Progenitor cell of endocrine pancreas (in vitro differentiated cells): ENCODE measurements around a stretch of chr3.

DNA sequence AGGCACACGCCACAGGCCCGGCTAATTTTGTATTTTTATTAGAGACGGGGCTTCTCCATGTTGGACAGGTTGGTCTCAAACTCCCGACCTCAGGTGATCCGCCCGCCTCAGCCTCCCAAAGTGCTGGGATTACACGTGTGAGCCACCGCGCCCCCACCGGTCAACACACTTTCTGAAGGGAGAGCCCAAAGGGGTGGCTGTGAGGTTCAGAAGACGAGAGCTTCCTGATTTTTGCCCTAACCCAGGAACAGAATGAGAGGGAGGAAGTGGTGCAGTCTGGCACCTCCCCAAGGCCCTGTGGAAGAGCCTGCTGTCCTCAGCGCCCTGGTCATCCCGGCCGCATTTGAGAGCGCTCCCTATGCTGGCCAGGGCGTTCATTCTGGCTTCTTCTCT is 13.1 kb downstream of the BDH1 start:
- PRO-cap = no peak

GRCh38 chr3:197572884-197573753 is 17.4 kb upstream of the BDH1 start:
- PRO-cap = no peak

GRCh38 chr3:197593722-197594023 is 37.9 kb upstream of the BDH1 start:
- PRO-cap = no peak

DNA sequence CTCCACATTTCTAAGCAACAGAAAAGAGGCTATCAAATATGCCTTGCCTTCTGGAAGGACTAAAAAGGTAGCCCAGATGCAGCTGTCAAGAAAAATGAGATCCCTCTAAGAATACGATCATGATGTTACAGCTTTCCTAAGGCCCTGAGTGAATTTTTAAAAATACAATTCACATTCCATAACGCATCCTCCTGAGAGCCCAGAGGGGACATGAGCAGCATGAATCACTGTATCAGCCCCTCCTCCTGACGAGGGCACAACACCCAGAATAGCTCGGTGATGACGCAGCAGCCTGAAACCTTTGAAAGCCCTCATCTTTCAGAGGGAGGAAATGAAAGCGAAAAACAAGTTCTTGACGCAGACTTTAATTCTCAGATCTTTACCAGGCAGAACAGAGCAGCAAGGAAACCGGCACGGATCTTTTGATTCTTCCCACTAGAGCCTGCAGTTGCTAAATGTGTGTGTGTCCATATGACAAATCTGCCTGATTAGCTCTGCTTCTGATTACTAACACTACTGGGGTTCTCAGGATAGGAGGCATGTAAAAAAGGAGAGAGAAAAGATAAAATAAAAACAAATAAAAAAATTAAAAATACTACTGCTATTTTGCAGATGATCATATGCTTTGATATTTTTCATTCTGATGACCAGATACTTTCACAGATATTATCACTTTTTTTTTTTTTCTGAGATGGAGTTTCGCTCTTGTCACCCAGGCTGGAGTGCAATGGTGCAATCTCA is 24.3 kb downstream of the RUBCN start:
- PRO-cap = unidirectional peak, plus-strand start at position 389 of the sequence

DNA sequence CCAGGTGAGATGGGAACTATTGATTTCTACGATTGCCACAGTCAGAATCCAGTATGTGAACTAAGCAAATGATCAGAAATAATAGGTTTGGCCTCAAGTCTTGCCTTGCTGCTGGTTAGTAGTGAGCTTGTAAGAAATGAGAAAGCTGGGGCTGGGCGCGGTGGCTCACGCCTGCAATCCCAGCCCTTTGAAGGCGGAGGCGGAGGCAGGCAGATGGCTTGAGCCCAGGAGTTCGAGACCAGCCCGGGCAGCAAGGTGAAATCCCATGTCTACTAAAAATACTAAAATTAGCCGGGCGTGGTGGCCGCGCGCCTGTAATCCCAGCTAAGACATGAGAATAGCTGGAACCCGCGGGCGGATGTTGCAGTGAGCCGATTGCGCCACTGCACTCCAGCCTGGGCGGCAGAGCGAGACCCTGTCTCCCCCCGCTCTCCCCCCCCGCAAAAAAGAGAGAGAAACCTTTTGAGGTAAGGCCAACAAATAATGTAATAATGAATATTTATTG is 1.6 kb downstream of the FYTTD1 start:
- PRO-cap = no peak

DNA sequence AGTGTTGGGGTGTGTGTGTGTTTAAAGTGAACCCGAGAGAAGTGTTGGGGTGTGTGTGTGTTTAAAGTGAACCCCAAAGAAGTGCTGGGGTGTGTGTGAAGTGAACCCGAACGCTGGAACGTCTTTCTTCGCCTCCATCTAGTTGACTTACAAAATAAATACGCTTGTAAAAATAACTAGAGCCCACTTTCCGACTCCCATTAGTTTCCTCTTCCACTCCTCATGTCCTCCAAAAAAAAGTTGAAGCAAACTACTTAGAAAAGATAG is 918 bp downstream of the LRCH3 start:
- PRO-cap = no peak

DNA sequence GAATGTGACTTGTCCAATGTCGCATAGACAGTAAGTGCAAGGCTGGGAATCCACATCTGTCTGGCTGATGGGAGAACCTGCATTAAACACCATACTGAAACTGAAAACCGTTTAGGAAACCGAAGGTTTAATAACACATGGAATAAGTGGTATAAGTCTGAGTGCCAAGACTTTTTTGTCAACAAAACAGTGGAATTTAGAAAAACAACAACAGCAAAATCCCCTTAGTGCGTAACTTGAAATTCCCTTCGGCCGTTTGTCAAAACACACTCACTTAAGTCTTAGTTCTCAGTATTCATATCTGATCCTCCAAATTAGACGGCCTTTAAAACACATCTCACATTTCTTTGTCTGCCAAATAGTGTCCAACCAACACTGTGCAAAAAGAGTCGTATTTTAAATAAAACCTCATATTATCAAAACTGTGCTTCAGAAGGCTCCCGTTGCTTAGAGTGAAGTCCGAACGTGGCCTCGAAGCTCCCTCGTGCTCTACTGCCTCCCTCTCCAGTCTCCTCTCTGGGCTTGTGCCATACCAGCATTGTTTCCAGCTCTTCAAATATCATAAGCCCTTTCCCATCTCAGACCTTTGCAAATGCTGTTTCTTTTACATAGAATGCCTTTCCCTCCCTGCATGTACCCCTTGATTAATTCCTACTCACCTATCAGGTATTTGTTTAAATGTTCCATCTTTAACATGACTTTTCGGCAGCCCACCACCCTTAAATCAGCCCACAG is 64.6 kb downstream of the LRCH3 start:
- PRO-cap = no peak

DNA sequence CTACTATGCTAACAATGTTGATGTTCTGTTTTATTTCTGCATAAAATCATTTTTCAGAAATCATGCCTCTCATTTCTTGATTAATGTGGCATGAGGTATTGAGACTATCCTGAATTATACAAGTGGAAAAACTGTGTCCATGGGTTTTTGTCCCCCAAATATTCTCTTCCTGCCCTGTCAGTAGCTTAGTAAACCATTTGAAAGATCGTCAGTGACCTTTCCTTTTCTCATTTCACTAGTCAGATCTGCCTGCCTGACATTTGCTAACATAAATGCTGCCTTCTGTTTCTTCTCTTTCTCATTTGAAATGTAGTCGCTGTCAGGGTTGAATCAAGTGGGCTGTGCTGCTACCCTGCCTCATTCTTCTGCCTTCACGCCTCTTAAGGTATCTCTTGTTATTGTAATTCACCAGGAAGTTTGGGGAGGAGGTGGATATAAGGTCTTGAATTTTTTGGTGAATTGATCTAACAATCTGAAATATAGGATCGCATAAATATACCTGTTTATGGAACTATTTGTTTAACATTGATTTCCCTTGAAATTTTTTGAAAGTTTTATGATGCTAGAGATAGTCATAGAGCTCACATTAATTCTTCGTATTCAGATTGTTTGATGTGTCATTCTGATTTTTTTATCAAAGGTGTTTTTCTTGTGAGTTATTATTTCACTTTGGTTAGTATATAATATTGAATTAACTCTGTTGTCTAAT is 67.6 kb downstream of the LRCH3 start:
- PRO-cap = no peak

GRCh38 chr3:197955472-197956125 is 4.2 kb downstream of the IQCG start:
- PRO-cap = no peak

- PRO-cap = no peak
Observed at GRCh38 chr3:198027820-198028500, 67.9 kb downstream of the LMLN start.

DNA sequence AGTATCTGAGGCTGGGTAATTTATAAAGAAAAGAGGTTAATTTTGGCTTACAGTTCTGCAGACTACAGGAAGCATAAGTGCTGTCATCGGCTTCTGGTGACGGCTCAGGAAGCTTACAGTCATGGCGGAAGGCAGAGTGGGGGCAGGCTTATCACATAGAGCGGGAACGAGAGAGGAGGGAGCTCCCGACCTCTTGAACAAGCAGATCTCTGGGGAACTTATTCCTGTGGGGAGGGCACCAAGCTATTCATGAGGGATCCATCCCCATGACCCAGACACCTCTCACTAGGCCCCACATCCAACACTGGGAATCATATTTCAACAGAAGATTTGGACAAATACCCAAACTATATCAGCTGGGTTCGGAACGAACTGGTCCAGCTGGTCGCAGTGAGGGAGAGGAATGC is 72.5 kb downstream of the LMLN start:
- PRO-cap = no peak